LHCN-M2 (cell line): ENCODE results near the gene AREG.

DNA sequence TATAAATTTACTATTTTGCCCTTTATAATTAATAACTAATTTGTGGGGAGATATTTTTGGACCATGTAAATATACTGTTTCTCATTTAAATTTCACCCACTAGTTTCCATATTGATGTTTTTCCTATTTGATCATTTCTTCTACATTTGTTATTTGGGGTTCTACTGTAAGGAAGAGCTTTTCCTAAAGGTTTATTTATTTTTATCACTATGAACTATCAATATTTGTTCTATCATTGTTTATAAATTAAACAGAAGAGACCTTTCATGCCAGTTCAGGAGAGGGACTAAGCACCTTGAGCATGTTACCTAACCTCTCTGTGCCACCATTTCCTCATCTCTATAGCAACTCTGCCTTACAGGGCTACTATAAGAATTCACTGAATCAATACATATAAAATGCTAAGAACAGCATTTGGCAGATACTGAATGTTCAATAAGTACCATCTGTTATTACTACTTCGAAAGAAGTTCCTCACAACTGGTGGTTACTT, 32.7 kb downstream of the EREG start:
- RAMPAGE, long total RNA: no peak

DNA sequence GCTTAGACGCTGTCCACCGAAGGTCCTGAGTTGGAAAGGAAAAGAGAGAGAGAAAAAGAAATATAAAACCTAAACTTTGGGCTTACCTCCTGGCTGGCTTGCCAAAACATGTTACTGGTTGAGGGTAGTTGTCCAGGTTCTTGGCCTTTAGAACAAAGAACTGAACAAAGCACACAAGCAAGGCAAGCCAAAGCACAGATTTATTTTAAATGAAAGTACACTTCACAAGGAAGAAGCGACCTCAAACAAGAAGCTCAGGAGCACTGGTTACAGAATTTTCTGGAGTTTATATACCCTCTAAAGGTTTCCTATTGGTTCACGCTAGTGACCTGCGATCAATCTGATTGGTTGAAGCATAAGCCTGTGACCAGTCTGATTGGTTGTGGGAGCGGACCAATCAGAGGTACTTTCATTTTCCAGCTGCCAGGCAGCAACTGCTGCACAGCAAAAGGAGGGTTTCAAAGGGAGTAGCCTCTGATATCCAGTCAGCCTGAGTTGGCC, 4.7 kb upstream of the AREG start:
- RAMPAGE, long total RNA: no peak

GRCh38 chr4:74444638-74445930, at the start of gene AREG:
AREG (plus strand) TSS chr4:74445136.
- RAMPAGE, long total RNA: start-site peak on the plus strand at chr4:74445049-74445144, 270 reads

GRCh38 chr4:74452599-74453470, 7.9 kb downstream of the AREG start:
- RAMPAGE, long total RNA: no peak

DNA sequence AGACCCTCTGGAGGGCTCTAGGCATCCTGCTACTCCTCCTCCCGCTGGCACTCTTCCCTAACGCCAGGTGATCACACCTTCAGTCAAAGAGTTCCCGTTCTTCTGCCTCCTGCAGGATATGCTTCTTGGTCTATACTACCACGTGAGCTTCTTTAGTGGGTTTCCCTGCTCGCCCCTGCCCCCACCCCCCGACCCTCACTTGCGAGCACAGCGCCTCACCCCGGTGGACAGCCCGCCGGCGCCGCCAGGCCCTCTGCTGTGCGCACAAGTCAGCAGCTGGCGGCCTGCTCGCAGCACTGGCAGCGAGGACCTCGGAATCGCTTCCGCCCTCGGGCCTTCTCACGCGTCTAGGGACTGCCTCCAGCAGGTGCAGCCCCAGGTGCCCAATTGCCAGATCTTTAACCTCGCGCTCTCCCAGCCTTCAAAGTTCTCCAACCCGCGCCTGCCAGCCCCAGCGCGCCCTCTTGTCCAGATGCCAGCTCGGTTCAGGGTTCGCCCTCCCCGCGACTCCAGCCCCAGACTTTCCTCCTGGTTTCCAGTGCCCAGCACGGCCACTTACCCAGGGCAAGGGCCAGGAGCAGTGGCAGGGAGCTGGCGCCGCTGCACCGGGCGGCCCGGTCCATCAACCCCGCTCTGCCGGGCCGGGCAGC, 495 bp downstream of the BTC start:
- RAMPAGE, long total RNA: no peak

GRCh38 chr4:75703009-75703517, 21.3 kb upstream of the USO1 start:
- RAMPAGE, long total RNA: no peak

GRCh38 chr4:75848054-75848590, 54.1 kb downstream of the PPEF2 start:
- RAMPAGE, long total RNA: no peak

GRCh38 chr4:76160672-76161320, 12.6 kb upstream of the NUP54 start:
- RAMPAGE, long total RNA: no peak

- RAMPAGE, long total RNA: no peak
Observed at GRCh38 chr4:76212668-76213215, 882 bp downstream of the SCARB2 start.

DNA sequence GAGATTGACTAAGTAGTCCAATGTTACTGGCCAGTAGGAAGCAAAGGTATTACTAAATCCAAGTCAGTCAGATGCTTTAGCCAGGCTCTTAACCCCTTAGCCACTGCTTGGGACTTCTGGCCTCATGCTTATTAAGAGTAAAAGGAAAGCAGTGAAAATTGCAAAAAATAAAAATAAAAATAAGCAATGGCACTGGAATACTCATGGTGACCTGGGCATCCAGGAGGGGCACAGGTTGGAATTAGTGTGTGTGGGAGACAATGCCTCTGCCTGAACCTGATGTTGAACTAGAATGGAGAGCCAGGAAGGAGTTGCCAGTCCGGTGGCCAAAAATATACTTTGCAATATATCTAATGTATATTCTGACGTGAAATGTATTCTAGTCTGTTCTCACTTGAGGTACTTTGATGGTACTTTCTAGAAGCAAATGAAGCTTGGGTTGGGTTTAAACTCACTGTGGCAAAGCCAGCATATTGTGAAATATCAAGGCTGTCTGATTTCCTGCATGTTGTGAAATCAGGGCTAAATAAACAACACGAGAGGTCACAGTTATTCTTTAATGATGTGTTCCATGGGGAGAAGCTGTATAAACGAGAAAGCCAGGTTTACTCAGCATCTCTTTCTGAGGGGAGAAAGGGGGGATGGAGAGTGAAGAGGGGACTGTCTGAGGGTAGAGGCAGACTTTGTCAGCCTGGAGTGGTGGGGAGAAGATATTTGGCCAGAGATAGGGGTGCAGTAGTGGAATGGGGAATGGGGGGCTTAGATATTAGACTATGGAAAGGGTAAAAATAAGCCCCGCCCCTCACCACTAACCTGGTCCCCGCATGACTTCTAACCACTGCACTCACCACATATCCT, 5.6 kb upstream of the SCARB2 start:
- RAMPAGE, long total RNA: no peak

- RAMPAGE, long total RNA: no peak
Observed at GRCh38 chr4:76238185-76238564, 13.3 kb upstream of the FAM47E start.

DNA sequence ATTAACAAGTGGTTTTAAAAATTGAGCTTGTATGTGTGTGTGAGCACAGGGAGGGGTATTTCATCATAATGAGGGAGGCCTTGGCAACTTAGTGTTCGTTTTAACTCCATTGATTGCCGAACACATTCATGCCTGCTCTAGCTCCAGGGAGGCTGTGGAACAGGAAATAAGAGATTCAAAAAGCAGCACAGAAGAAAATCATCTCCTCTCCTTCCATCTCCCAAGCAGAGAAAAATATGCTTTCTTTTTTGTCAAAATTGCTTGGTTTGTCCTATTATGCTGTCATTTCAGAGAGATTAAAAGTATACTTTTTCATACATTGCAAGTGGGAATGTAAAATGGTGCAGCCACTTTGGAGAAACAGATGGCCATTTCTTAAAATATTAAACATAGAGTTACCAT, 14.9 kb downstream of the SHROOM3 start:
- RAMPAGE, long total RNA: no peak

DNA sequence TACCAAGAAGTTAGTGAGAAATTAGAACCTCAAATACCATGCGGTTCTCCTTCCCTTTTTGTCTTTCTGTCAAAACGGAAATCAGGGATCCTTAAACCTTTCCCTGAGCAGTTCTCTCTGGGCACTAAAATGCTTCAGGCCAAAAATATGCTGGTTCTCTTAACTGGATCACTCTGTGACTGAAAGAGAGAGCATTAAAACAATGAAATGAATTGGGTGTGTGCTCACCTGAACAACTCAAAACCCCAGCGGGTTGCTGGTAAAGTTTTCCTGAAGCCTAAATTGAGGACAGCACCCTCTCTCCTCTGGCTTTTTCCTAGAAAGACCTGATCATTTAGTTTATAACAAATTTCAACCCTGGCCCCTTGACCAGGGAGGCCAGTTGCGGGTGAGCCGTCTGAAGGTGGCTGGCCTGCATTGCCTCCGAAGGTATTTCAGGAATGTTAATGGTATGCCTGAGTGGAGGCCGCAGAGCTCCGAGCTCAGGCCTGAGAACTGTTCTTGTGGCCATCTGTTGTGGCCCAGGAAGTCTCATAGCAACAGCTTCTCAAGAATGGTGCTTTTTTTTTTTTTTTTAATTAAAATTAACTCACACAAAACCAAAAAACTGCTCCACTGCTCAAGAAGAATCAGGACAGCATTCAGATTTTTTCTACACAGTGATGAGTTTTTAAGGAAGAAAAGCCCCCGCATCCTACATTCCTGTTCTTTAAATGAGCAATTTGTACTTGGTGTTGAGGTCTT, 155.1 kb downstream of the SHROOM3 start:
- RAMPAGE, long total RNA: no peak

- RAMPAGE, long total RNA: no peak
Observed at GRCh38 chr4:76621003-76621534, 186.0 kb downstream of the SHROOM3 start.

GRCh38 chr4:76662306-76663025, 227.4 kb downstream of the SHROOM3 start:
- RAMPAGE, long total RNA: no peak

DNA sequence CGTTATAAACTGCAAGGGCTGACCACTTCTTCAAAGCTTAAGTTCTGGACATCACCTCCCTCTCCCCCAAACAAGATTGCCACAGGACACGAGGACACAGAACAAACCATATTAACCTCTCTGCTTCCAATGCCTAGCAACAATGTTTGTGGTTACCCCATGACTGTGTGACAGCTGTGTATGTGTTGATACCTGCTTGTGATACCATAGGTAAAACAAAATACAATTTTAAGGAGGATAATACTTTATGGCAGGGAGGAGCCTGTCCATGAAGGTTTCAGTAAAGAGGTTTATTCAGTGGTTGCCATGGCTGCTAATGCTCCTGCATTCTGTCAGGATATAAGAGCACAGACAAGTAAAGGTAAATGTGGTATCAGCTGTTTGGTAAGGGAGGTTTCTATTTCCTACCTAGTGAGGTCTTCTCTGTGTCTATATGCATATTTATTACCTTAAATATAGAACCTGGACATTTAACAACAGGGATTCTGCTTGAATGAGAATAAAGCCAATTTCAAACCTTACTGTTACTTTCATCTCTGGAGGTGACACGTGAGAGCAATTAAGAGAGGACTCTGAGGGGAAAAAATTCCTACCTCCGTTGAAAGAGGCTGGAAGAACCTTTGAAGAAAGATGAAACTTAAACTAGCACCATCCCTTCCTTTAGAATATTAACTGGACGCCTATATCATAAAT, 209.8 kb downstream of the SOWAHB start:
- RAMPAGE, long total RNA: no peak

- RAMPAGE, long total RNA: no peak
Observed at GRCh38 chr4:76692515-76692822, 205.5 kb downstream of the SOWAHB start.

GRCh38 chr4:76830866-76831350, 67.0 kb downstream of the SOWAHB start:
- RAMPAGE, long total RNA: no peak

GRCh38 chr4:76896325-76897128, 1.4 kb downstream of the SOWAHB start:
- RAMPAGE, long total RNA: no peak

DNA sequence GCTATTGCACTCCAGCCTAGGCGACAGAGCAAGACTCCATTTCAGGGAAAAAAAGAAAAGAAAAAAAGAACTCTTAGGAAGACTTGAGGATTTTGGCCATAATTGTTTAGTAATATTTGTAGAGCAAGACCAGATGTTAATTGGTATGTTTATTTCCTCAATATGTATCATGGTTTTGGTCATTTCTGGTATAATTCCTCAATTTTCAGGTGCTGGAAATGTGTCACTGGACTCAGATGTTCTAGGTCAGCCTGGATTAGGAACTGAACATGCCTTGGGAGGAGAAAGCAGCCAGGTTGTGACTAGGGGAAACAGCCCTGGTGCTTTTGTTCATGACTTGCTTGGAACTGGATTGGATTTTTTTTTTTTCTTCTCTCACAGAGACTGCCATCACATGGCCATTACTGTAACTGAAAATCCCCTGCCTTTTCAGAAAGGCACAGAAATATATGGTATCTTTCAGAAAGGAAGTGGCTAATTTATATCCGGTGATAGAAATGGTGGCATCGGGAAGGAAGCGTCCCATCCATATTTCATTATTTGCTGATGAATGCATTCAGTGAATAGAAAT, 34.5 kb downstream of the SEPTIN11 start:
- RAMPAGE, long total RNA: no peak